Thyroid gland (tissue), 7 donors: ENCODE measurements around a stretch of chr22.

GRCh38 chr22:42646543-42647557 lies 2.3 kb downstream of the CYB5R3 start:
- PRO-cap, 2 experiments = peak in 2 of 2 experiments; most common plus-strand start chr22:42646784 (in 1); most common minus-strand start chr22:42646679 (in 2)
- RAMPAGE, long total RNA, 5 experiments = start-site peak on the minus strand in 3 of 5 experiments, at chr22:42646648-42646845 at its widest, 62 to 95 reads per replicate

DNA sequence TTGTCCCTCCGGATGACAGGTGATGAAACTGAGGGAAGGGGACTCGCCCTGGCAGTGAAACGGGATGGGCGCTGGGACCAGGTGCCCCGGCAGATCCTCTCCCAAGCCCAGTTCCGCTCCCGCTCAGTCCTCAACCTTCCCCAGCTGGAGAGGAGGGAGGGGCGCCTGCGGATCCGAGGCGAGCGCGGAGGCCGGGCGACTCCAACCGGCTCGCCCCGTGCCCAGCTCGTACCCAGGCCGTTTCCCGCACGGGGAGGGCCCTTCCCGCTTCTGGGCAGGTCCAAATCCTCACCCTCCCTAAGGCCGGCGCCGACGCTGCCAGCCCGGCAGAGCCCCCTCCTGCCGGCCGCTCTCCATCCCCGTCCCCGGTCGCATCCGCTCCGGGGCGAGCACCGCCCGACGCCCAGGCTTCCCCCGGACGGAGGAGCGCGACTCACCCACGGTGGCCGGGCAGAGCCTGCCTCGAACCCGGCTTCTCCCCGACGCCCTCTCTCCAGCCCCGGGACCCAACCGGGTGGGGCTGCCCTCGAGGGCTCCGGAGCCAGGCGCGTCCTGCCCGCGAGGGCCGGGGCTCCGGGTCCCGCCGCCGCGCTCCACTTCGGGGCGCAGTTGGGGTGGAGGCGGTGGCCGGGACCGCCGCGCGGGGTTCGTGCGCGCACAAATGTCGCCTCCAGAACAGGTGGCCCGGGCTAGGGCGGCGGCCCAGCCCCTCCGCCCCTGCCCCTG lies 523 bp downstream of the A4GALT start:
- PRO-cap, 2 experiments = peak in 2 of 2 experiments; most common plus-strand start position 329 of the sequence (in 1); most common minus-strand start position 234 of the sequence (in 1)
- RAMPAGE, long total RNA, 5 experiments = no peak in any of the 5 experiments

GRCh38 chr22:42880521-42881702 lies 23.8 kb upstream of the ARFGAP3 start:
- PRO-cap, 2 experiments = no peak in any of the 2 experiments
- RAMPAGE, long total RNA, 5 experiments = no peak in any of the 5 experiments

GRCh38 chr22:42892345-42893430 lies 35.6 kb upstream of the ARFGAP3 start:
- PRO-cap, 2 experiments = no peak in any of the 2 experiments
- RAMPAGE, long total RNA, 5 experiments = no peak in any of the 5 experiments

DNA sequence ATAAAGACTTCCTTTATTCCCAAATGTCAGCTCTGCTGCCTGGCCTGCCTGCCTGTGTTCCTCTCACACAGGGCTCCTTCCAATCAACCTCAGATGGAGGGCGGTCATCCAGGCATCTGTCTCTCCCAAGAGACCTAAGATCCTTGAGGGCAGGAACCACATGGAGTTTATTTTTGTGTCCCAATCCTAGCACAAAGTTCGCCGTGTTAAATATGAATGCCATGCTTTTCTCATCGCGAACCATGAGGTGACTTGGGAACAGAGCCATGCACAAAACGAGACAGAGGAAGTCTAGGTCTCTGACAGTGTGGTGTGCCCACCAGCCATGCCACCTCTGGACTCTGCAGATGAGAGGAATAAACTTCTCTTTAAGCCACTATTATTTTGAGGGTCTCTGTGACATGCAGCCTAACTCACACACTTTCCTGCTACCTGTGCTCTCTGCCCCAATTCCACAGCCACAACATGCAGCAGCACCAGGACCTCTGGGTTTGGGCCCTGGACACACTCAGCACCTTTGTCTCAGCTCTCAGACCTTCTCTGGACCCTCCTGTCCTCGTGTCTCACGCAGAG lies 72.9 kb upstream of the ARFGAP3 start:
- PRO-cap, 2 experiments = no peak in any of the 2 experiments
- RAMPAGE, long total RNA, 5 experiments = no peak in any of the 5 experiments

- PRO-cap, 2 experiments = no peak in any of the 2 experiments
- RAMPAGE, long total RNA, 5 experiments = no peak in any of the 5 experiments
Measured at GRCh38 chr22:42932176-42932456, 75.0 kb upstream of the ARFGAP3 start.

DNA sequence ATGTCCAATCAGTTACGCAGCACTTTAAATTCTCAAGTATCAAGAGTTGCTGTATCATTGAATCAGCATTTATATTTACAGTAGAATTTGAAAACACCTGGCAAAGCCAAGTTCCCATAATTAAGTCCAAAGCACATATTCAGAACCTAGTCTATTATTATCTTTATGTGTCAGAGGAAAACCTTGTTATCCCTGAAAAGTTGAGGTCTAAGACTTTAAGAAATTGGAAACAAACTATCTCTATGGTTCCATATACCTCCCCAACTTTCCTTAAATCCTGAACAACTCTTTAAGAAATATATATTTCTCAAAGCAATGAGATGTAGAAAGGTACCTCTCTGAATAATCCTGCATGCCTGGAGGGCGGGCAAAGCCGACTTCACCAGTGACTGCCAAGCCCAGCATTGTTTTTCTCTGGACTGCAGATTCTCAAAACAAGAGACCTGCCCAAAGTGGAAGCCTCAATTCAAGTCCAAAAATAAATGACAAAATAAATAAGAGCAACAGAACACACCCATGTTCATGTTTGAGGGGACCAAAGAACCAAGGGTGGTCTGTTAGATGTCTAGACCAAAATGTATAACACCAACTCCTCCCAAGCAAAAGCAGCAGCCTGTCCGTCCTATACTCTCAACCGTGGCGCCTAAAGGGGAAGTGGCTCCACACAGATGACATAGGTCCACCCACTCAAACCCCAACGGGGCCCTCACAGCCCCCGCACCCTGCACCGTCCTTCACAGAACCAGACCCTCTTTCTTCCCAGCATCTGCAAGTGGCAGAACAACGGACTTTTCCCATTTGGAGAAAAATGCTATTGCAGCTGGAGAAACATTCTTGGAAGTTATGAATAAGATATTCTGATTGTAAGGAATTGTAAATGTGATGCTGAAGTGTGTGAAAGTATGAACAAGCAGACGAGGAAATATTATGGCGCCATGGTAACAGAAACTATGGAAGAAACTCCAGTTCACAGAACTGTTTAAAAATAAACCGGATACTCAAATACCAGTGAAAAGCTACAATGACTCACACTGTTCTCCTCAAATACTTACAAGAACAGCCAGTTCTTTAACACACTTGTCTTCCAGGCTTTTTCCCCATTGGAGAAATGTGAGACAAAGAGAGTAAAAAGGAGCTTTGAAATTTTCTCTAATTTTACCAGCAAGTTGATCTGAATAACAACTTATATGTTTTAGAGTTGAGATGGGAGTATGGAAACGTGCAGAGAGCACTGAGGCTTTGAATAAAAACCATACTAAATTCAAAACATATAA lies 76.3 kb upstream of the ARFGAP3 start:
- PRO-cap, 2 experiments = peak in 2 of 2 experiments; most common plus-strand start position 1,100 of the sequence (in 2); most common minus-strand start position 406 of the sequence (in 1)
- RAMPAGE, long total RNA, 5 experiments = no peak in any of the 5 experiments

DNA sequence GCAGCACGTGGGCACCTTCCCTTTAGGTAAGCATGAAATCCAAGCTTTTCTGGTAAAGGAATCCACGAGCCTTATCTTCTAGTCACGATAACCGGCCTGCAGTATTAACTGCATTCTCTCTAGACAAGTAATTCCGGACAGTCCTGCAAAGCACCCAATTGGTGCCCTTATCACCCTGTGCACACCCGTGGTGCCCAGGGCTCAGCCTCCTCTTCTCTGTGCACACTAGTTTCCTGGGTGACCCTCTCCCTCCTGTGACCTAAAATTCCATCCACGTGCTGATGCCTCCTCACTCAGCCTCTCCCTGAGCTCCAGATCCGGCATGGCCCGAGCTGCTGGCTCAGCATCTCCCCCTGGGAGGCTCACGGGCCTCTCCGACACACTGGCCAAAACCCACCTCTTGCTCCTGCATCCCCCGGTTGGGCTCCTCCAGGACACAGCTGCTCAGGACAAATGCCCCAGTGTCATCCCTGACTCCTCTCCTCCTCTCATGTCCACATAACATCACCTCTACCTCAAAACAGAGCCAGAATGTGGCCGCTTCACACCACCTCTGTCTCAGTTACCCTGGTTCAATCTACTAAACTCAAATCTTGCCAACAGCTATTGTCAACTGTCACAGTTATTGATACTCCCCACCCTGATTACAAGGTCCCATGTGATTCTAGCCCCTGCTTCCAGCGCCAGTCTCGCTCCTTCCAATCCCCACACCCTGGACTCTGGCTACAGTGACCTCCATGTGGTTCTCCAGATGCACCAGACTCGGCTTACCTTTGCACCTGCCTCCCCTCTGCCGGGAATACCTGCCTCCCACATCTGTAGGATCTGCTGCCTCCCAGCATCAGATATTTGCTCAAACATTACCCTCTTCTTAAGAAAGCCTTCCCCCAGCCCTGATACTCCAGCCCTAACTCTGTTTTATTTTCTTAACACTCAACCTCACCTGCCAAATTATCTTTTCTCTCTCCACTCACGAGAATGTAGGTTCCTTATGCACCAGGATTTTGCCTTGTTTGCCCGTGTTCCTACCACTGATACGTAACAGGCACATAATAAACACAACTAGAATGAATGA lies 63.5 kb downstream of the PACSIN2 start:
- PRO-cap, 2 experiments = no peak in any of the 2 experiments
- RAMPAGE, long total RNA, 5 experiments = no peak in any of the 5 experiments

DNA sequence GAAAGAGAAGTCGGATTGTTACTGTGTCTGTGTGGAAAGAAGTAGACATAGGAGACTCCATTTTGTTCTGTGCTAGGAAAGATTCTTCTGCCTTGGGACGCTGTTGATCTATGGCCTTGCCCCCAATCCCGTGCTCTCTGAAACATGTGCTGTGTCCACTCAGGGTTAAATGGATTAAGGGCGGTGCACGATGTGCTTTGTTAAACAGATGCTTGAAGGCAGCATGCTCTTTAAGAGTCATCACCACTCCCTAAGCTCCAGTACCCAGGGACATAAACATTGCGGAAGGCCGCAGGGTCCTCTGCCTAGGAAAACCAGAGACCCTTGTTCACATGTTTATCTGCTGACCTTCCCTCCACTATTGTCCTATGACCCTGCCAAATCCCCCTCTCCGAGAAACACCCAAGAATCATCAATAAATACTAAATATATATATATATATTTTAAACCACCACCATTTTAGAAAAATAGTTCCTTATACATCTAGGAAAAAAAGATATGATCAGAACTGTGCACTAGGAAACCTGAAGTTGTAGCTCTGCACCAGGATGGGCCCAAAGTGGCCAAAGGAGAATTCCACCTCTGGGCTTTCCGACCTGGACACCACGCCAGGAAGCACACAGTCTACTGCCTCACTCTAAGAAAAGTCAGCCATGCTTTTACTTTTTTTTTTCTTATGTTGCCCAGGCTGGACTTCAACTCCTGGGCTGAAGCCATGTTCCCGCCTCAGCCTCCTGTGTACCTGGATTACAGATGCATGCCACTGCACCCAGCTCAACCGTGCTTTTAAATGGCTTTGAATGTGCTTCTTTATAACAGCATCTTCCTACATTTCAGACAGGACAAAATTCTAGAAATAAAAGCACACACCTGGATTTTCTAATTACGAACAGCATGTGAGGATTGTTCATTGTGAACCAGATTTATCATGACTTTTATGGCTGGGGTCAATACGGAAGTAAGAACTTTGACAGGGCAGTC lies 42.6 kb downstream of the PACSIN2 start:
- PRO-cap, 2 experiments = no peak in any of the 2 experiments
- RAMPAGE, long total RNA, 5 experiments = no peak in any of the 5 experiments

- PRO-cap, 2 experiments = no peak in any of the 2 experiments
- RAMPAGE, long total RNA, 5 experiments = no peak in any of the 5 experiments
Measured at GRCh38 chr22:43004151-43004905, 10.6 kb downstream of the PACSIN2 start.

- PRO-cap, 2 experiments = no peak in any of the 2 experiments
- RAMPAGE, long total RNA, 5 experiments = no peak in any of the 5 experiments
Measured at GRCh38 chr22:43042560-43042908, 27.6 kb upstream of the PACSIN2 start.

- PRO-cap, 2 experiments = no peak in any of the 2 experiments
- RAMPAGE, long total RNA, 5 experiments = no peak in any of the 5 experiments
Measured at GRCh38 chr22:43114826-43115530, 4.4 kb downstream of the BIK start.

GRCh38 chr22:43217748-43218448 lies 31.0 kb upstream of the TTLL12 start:
- PRO-cap, 2 experiments = no peak in any of the 2 experiments
- RAMPAGE, long total RNA, 5 experiments = no peak in any of the 5 experiments

DNA sequence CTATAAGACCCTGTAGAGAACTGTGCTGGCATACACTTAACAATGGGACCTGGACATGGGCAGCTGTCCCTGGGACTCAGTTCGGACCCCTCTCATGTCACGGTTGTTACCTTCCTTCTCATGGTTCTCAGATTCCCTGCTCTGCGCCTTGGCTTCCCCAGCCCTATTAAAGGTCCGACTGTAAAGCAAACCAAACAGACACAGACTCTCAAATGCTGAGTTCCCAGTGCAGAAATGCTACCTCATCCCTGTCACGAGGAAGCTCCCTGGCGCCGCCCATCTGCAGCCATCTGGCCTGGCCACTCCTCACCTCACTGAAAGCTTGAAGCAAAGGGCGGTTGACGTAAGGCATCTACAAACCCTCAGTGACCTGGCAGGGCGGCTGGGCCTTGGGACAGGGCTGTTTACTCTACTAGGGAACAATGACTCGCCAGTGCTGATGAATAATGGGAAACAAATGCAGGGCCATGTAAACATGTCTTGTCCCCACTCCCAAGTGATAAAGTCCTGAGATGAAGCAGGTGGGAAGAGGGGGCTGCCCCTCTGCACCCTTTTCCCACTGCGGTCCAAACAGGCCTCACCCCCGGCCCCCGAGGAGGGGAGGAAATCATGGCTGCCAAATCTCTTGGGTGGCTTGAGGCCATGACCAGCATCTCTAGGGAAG lies 49.4 kb downstream of the SCUBE1 start:
- PRO-cap, 2 experiments = peak in 1 of 2 experiments; most common plus-strand start position 317 of the sequence (in 1); most common minus-strand start position 208 of the sequence (in 1)
- RAMPAGE, long total RNA, 5 experiments = no peak in any of the 5 experiments

DNA sequence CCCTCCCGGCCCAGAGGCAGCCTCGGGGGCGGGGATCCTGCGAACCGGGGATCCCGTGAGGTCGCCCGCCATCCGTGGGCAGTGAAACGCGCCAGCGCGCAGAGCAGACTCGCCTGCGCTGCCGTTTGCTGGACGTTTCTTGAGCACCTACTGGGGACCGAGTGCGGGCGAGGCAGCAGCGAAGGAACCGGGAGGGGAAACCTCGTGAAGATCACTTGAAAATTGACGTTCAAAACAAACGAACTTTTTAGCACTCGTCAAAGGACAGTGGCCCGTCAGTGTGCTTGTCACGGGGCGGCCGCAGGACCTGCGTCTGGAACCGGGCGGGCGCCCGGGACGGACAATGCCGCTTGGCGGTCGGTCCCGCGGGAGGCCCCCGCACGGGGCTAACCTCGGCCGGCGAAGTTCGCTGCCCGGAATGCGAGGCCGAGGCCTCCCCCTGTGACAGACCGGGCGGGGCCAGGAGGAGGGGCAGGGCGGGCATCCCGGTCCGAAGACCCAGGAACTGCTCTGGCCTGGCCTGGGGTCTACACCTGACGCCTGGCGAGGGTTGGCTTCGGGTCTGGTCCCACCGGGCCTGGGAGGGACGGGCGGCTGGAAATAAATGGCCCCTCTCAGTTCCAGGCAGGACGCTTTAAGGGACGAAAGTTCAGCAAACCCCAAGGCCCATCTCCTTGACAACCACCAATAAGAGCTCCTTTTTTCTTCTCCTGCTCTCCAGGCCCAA lies 678 bp upstream of the SCUBE1 start:
- PRO-cap, 2 experiments = peak in 1 of 2 experiments; most common plus-strand start position 71 of the sequence (in 1)
- RAMPAGE, long total RNA, 5 experiments = no peak in any of the 5 experiments

- PRO-cap, 2 experiments = no peak in any of the 2 experiments
- RAMPAGE, long total RNA, 5 experiments = no peak in any of the 5 experiments
Measured at GRCh38 chr22:43467143-43467706, 55.4 kb downstream of the MPPED1 start.

DNA sequence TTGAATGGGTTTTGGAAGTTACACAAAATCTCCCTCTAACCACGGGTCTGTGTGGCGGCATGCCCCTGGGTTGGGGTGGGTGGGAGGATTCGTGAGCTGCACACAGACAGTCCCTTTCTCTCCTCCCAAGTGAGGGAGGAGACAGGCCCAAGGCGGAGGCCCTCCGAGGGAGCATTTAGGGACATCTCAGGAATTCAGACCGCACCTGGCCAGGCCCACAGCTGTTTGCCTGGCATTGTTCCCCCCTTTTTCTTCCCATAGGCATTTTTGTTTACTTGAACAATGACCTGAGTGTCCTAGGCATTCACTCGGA lies 94.1 kb downstream of the MPPED1 start:
- PRO-cap, 2 experiments = no peak in any of the 2 experiments
- RAMPAGE, long total RNA, 5 experiments = no peak in any of the 5 experiments

DNA sequence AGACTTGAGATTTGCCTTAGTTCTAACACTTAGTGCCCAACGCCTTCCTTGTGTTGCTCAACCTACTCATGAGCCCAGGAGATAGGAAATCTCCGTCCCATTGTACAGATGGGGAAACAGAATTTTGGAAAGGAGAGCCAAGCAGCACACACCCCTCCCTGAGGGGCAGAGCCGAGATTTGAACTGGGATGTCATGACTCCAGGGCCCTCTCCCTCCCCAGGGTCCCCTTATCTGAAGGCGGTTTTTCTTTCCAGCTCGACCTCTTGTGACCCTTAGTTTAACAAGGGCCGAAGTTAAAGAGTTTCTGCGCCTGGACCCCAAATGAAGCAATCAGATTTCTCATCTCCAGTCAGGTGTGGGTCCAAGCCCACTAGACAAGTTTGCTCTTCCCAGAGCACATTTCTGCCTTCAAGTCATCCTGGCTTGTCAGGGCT lies 11.1 kb downstream of the PNPLA3 start:
- PRO-cap, 2 experiments = no peak in any of the 2 experiments
- RAMPAGE, long total RNA, 5 experiments = no peak in any of the 5 experiments

GRCh38 chr22:44037456-44037944 lies 13.4 kb downstream of the PARVB start:
- PRO-cap, 2 experiments = peak in 2 of 2 experiments; most common plus-strand start chr22:44037789 (in 1)
- RAMPAGE, long total RNA, 5 experiments = no peak in any of the 5 experiments

DNA sequence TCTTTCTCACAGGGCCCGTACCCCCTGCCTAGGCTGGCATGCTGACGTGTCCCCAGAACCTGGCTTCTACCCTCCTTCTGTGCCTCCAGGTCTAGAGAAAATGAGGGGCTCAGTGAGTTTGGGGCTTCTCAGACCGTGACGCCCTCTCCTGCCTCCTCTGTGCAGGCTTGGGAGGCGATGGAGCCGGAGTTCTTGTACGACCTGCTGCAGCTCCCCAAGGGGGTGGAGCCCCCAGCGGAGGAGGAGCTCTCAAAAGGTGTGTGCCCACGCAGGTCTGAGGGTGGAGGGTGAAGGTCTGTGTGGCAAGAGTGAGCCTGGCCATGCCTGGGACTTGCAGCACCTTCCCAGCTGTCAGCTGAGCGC lies 2.4 kb downstream of the PARVG start:
- PRO-cap, 2 experiments = no peak in any of the 2 experiments
- RAMPAGE, long total RNA, 5 experiments = no peak in any of the 5 experiments